REH cell (cell line): ENCODE results near the genes AKNAD1 and PSRC1.

GRCh38 chr1:108640073-108640594 is 20.8 kb downstream of the HENMT1 start:
- PRO-cap: no peak

- PRO-cap: bidirectional peak, plus-strand start at chr1:108646872, minus-strand start at chr1:108646829; bidirectional peak, plus-strand start at chr1:108647080, minus-strand start at chr1:108646927
Observed at GRCh38 chr1:108646184-108647417, 14.3 kb downstream of the HENMT1 start.

- PRO-cap: no peak
Observed at GRCh38 chr1:108695942-108696556, 3.9 kb downstream of the PRPF38B start.

GRCh38 chr1:108703454-108703692 is 9.3 kb upstream of the FNDC7 start:
- PRO-cap: no peak

- PRO-cap: no peak
Observed at GRCh38 chr1:108722176-108722799, 9.6 kb downstream of the FNDC7 start.

GRCh38 chr1:108856960-108857377 is at the start of gene AKNAD1:
TSS of gene AKNAD1 (minus strand) at chr1:108857094.
- PRO-cap: no peak

DNA sequence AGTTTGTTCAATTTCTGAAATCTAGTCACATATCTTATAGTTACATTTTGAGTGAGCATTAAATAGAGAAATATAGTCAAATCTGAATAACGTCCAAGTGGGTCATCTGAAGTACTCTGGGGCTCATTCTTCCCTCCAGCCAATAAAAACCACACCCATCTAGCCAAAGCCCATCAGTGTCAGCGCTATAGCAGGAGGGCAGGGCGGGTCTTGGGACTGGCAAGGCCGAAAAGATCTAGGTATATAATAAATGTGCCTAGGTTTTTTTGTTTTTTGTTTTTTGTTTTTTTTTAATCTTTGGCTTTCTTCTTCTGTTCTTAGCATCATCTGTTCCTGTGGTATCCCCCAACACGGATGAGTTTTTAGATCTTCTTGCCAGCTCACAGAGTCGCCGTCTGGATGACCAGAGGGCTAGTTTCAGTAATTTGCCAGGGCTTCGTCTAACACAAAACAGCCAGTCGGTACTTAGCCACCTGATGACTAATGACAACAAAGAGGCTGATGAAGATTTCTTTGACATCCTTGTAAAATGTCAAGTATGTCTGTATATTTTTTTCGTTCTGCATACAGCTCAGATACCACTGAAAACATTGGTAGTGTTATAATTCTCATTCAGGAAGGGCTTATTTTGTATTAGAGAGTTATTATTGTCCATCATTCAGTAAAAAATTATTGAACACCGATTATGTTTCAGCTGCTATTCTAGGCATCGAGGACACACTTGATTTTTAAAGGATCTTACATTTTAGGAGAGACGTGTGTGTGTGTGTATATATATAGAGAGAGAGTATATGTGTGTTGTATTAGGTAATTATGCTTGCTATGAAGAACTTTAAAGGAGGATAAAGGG is 39.4 kb downstream of the CLCC1 start:
- PRO-cap: no peak

- PRO-cap: no peak
Observed at GRCh38 chr1:109138185-109138938, 24.4 kb downstream of the ELAPOR1 start.

- PRO-cap: no peak
Observed at GRCh38 chr1:109192471-109193097, 21.1 kb upstream of the SARS1 start.

DNA sequence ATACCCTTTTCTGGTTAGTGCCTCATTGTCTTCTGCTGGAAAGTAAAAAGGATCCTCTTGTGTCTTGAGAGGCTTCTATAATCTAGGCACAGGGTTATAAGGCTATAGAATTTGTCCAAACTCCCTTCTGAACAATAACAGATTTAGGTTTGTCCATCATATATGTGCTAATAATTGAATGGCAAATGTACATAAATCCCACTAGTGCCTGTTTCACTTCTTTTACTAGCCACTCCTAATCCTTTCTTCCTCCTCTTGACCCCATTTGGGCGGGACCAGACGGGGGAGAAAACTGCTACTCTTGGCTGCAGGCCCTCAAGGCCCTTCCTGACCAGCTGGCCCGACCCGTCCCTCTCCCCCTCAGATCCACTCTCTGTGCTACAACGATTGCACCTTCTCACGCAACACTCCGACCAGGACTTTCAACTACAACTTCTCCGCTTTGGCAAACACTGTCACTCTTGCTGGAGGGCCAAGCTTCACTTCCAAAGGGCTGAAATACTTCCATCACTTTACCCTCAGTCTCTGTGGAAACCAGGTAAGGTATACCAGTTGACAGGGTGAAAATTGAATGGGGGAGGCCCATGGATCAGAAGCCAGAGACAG is 19.6 kb upstream of the SARS1 start:
- PRO-cap: no peak

DNA sequence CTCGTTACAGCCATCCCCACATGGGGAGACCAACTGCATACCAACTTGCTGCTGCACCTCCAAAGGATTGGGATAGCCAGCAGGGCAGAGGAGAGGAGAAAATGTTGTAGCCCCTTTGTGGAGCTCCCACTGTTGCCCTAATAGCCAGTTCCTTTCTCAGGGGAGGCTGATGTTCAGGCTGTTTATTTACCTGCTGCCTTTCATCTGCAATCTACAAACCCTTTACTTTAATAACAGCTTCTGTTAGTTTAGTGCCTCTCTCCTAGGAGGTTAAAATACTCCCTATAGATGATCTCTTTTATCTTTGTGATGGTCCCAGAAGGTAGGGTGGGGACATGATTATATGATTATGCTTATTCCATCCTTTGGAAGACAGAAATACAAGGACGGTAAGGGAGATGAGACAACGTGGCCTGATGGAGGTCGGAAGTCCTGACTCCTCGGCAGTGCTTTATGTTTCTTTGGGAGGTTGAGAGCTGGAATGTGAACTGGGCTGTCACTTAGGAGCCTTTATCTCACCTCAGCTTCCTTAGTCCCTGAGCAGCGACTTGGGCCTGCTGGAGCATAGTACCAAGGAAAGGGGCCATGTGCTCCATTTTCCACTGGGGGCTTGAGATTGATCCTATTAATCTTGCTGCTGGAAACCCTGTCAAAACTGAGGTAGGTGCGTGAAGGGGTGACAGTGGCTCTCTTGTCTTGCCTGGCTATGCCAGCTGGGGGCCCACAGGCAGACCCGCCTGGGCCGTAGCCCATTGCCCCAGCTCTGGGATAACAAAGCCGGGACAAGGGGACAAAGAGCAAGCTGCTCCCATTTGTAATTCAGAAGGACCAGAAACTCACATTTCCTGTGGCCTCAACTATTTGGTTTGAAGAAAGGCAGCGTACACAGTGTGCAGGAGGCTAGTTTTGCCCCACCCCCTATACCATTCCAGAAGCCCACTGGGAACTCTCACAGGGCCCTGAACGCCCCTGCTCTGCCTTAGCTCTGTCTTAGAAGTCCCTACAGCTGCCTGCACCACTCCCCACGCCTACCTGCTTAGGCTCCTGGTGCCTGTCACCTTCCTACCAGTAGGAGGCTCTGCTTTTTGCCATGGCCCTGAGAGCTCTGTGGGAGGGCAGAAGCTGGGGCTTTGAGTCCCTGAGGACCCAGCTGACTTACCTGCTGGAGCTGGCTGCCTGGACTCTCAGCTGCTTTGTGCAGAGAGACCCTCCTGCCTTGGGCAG is 10.4 kb upstream of the CELSR2 start:
- PRO-cap: no peak

DNA sequence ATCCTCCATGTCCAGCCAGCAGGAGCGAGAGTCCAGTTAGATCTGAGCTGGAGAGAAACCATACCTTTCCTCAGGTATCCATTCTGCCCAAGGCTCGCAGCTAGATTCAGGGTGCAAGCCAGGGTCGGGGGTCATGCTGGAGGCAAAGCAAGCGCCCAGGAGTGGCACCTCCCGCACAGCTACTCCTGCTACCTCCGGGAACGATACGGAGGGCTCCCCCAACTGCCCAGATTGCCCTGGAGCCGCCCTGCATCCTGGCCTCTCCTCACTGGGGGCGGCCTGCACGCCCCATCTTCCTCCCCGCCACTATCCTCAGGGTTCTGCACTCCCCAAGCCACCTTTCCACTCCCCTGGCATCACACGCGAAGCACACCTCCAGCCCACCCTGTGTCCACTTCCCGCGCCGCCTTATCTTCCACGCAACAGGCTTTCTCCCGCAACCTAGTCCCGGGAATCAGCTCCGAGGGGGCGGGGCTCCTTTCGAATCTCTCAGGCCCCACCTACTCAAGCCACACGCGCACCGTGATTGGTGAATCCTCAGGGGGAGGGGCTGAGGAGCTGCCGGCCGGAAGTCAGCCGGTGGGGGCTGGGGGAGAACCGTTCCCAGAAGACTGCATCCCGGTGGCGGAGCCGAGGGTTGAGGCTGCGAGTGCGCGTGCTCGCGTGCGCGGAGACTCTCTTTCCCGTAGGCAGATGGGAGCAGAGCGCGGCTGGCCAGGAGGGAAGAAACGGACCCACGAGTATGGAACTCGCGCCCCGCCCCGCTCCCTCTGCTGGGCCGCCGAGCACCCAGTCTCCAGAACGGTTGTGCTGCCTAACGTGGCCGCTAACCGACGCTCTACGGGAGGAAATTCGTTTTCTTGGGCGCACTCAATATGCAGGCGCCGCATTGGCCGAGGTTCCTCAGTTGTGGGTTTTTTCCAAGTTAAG is at the start of gene PSRC1:
Gene PSRC1 (minus strand): TSS at position 456 of the 930 bp plus-strand sequence.
- PRO-cap: bidirectional peak, plus-strand start at position 616 of the sequence, minus-strand start at position 456 of the sequence

DNA sequence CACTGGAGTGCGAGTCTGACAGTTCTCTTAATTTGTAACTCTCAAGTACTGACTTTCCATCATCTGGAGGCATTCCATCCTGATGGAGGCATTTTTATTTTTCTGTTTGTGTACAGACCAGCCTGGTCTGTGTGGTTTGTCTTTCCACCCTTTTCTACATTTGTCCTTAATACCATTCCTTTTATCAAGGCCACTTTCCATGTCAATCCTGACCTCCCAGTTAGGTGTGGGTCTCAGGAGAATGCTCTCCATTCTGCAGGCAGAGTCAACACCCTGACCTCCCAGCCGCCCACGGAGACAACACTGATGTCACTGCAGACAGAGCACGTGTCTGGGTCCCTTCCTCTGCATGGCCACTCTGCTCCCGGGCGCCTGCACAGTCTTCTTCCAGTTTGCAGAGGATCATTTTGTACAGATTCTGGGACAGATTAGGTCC is 8.3 kb downstream of the MYBPHL start:
- PRO-cap: no peak

DNA sequence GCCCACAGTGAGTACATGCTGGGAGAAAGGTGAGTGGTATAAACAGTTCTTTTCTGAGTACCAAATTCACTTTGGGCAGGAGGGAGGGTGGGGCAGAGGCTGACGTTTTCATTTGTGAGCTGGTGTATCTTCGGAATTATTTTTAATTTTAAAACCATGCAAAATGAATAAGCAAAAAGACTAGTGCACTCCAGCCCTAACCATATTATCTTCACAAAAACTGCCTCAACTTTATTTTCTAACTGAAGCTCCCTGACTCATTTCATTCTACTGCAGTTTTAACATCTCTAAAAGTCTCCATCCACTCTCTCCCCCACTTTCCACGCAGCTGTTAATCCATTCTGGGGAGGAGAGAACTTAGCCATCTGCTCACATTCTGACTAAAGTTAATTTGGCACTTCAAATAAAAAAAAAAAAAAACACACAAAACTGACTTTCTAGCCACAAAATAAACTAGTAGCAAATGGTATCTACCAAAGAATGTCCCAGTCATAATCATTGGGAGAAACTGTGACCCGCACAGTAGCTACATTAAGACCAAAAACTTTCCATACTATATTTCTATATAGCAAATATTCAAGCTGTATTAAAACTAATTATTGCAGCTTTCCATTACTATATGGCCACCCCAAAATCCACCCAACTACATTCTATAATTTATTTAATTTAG is 5.4 kb upstream of the MYBPHL start:
- PRO-cap: no peak

DNA sequence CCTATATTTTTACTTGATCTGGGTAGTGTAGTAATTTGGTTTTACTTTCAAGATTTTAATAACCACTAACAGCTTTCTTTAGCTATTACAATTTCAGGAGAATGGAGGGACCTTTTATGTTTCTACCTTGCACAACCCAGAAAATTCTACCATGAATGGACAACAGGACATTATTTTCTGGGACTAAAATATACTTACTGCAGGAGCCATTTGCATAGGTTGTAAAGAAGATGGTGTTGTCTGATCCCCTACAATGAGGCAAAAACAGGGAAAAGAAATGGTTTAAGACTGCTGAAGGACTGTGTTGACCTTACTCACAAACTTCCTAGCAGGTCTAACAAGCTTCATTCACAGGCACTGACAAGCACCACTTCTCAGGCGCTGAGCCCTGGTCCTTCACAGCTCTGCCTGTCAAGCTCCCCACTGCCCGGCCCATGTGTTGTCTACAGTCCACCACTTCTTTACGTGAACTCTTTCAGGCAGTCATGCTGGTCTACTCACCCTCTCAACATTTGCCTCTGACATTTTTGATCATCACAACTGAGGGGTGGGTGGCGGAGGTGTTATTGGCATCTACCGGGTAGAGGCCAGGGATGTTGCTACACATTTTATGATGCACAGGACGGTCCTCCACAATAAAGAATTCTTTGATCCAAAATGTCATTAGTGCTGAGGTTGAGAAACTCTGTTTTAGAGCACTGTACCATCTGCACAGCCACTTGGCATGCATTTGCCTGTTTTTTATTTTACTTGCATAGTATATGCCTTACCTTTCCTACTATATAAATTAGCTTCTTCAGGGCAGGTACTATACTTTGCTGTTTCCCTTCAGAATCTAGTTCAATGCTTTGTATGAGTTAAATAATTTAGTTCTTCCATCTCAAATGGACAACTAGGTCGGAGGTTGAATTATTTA is 40.7 kb upstream of the MYBPHL start:
- PRO-cap: no peak

DNA sequence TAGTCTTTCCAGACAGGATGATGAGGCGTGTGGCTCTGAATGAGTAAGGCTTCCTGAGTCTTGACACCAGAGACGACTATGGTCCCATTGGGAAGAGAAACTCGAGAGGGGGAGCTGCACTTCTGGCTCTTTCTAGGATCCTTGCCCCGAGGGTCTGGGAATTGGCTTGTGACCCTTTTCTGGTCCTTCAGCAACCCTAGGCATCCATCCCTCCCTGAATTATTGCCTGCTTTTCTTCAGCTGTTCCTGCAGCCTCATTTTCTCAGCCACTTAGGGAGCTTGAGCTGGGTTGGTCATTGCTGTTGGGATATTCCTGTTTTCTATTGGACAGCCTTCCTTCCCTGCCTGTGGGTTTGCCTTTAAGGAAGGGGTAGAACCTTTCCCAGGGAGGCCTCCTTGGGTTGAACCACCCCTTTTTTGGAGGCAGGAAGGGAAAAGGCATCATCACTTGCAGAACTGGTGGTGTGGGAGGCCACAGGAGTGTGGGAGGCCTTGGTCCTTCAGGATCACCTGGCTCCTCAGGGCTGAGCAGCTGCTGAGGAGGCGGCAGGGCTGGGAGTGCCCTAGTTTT is 834 bp upstream of the CYB561D1 start:
- PRO-cap: no peak

- PRO-cap: no peak
Observed at GRCh38 chr1:109631369-109632176, 11.9 kb downstream of the AMPD2 start.

DNA sequence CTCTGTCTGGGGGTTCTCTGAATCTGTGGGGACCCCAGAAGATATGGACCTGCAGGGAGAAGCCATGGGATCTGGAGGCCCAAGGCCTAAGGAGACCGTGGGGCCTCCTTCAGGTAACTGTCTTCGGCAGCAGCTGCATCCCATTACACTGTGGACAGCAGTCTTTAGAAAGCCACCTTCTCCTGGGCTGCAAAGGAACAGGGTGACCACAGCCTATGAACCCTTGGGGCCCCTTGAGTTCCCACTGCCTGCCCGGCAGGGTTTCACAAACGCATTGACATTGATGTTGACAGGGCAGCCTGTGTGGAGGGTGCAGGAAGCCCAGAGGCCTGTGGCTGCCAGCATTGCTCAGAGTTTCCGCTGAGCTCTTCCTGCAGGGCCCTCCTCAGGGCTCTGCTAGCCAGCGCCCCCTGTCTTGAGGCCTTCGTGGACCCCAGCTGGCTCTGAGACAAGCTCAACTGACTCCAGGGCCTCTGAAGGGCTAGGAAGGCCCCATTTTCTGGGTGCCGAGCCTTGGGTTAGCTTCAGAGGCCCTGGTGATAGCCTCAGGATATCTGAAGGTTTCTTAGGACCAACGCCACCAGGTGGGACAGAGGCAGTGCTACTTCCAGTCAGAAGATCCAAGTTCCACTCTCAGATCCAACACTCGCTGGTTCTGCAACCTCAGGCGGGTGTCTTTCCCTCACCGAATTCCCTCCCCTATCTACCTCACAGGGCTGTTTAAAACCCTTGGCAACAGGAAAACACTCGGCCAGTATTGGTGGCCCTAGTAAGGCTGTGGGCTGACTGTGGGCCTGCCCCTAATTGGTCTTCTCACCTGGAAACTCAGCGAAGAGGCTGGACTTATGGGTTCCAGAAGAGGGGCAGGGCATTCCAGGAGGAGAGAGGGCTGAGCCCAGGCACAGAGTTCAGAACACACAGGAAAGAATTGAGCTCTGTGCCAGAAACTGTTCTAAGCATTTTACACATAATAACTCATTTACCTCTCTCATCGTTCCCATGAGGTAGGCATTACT is 27.2 kb upstream of the EPS8L3 start:
- PRO-cap: bidirectional peak, plus-strand start at position 457 of the sequence, minus-strand start at position 276 of the sequence

DNA sequence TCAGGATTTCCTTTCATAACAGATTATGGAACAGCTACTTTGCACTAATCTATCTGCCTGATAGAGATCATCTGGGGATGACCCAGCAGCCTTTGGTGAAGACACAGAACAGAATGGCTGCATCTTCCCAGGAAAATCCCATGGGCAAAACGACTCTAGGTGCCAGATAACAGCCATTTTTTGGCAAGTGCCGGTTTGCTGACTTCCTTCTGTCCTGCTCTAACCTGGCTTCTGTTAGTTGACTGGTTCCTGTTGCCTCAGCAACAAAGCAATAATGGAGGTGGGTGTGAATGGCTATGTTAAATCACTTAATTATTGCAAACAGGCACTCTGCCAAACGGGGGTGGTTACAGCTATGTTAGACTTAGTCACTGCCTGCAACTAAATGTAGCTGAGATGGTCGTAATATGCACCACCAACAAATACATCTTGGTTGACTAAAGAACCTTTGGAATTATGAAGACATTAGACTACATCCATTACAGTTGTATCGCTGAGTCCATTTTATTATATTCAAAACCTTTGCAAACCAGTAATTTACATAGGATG is 30.1 kb upstream of the EPS8L3 start:
- PRO-cap: no peak

GRCh38 chr1:109900679-109900879 is 10.1 kb upstream of the CSF1 start:
- PRO-cap: no peak